ENCODE results near the genes MYOD1 and E2F8.

GRCh38 chr11:17314018-17314640 is 37.5 kb upstream of the NCR3LG1 start:
- RRBS: no CpG with 5 or more reads among the region's 3 CpGs

- RRBS: no CpG with 5 or more reads among the region's 7 CpGs
Measured at GRCh38 chr11:17506670-17507113, 30.0 kb upstream of the ABCC8 start.

- RRBS: 3% methylated on average over 16 of the region's 39 CpGs
Measured at GRCh38 chr11:17719203-17719752, at the start of gene MYOD1. Gene MYOD1, plus strand, starts transcription at chr11:17719571.

GRCh38 chr11:17839367-17839898 is 104.9 kb downstream of the KCNC1 start:
- RRBS: no CpG with 5 or more reads among the region's 6 CpGs

GRCh38 chr11:18335373-18336087 is 13.2 kb downstream of the GTF2H1 start:
- RRBS: no CpG with 5 or more reads among the region's 4 CpGs

GRCh38 chr11:18480149-18480612 is 24.5 kb downstream of the LDHAL6A start:
- RRBS: no CpG with 5 or more reads among the region's 1 CpG

DNA sequence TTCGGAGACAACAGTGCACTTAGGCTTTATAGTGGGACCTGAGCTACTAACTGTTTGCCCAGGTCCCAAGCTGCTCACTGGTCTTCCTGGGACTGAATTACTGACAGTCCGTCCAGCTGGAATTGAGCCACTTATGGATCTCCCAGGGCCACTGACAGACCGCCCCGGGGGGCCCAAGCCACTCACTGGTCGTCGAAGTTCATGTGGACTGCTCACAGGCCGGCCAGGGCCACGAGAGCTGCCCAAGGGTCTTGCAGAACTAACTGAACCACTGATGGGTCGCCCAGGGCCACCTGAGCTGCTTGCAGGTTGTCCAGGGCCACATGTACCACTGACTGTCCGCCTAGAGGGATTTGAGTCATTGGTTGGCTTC is 15.1 kb downstream of the MISFA start:
- RRBS: no CpG with 5 or more reads among the region's 10 CpGs

DNA sequence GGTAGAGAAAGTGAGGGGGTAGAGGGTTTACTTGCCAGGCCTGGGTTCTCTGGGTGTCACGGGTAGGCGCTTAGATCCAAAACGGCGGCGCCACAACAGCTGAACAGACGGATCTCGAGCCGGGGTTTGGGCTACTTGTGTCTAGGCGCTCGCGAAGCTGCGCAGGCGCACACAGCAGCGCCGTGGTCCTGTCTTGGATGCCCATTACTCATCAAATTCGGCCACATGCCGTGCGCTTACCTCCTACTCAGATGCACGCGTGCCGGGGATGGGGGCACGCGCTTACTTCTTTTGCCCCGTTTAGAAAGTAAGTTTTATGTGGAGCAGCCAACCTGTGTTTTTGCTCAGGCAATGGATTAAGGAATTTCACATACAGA is 501 bp upstream of the SPTY2D1 start:
- RRBS: no CpG with 5 or more reads among the region's 24 CpGs

GRCh38 chr11:18749652-18750095 is 23.7 kb upstream of the IGSF22 start:
- RRBS: no CpG with 5 or more reads among the region's 6 CpGs

DNA sequence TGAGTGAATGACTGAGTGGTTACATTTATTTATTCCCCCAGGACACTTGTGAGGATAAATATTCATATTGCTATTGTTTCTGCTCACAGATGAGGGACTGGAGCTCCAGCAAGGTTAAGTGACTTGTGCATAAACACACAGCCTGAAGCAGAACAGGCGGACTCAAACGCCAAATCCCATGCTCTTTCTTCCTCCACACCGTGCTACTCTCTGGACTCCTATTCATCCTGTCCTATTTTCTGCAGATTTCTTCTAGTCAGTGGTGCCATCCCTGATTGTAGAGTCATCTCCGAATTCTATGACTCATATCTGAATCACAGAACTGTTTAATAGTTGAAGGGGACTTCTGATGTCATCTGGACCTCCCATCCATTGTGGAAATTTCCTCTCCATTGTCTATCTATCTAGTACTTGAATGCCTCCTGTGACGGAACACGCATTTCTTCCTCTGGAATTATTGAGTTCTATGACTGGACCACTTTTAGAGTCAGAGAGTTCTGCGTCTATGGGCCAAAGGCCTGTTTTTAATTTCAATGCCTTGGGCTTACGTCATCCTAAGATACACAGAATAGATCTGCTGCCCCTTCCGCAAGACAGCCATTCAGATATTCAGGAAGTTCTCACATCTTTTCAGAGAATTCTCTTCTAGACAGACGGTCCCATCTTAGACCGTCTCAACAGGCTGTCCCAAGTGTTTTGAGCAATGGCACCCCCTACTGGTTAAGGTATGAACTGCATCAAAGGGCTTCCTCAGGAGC is 27.7 kb downstream of the PTPN5 start:
- RRBS: no CpG with 5 or more reads among the region's 11 CpGs

DNA sequence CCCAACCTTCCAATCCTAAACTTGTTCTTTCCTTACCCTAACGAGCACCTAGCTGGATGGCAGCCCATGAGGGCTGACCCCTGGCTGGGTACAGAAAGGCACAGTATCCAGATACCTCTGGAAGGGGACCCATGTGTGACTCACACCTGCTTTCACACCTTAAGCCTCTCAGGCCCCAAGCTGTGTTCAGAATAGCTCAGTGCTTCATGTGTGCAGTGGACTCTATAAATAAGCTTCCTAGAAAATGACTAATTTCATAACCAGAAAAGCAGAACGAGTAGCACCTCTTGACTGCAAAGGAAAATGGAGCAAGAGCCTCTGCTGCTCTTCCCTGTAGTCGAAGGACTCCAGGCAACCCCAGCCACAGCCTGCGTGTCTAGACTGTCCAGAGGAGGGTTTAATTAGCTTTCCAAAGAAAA is 23.2 kb downstream of the PTPN5 start:
- RRBS: no CpG with 5 or more reads among the region's 4 CpGs

- RRBS: 1% methylated on average over 61 of the region's 72 CpGs
Measured at GRCh38 chr11:19240781-19241457, at the start of gene E2F8. Gene E2F8, minus strand, starts transcription at chr11:19240945.

DNA sequence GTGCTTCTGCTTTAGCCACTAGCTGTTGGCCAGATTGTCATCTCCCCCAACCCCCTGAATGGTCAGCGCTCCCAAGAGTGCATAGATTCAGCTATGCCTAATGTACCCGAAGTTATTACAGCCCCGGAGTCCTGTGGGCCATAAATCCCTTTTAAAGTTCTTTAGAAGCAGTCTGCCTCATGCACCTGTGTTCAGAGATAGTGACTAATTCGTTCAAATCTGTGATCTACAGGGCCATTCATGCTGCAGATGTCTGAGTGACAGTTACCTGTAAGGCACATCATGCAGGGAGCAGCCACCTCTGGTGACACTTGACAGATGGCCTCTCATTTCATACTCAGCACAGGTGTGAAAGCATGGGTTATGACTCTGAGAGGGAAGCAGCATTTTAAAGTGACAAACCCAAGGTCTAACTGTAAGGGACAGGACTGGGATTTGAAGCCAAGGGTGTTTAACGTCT is 2.4 kb upstream of the E2F8 start:
- RRBS: no CpG with 5 or more reads among the region's 5 CpGs

- RRBS: no CpG with 5 or more reads among the region's 6 CpGs
Measured at GRCh38 chr11:19277459-19277899, 36.7 kb upstream of the E2F8 start.

- RRBS: 1% methylated on average over 16 of the region's 44 CpGs
Measured at GRCh38 chr11:19346129-19346801, 105.5 kb upstream of the E2F8 start.

GRCh38 chr11:19401634-19402256 is 161.0 kb upstream of the E2F8 start:
- RRBS: no CpG with 5 or more reads among the region's 8 CpGs

- RRBS: no CpG with 5 or more reads among the region's 8 CpGs
Measured at GRCh38 chr11:19422326-19422862, 181.6 kb upstream of the E2F8 start.

DNA sequence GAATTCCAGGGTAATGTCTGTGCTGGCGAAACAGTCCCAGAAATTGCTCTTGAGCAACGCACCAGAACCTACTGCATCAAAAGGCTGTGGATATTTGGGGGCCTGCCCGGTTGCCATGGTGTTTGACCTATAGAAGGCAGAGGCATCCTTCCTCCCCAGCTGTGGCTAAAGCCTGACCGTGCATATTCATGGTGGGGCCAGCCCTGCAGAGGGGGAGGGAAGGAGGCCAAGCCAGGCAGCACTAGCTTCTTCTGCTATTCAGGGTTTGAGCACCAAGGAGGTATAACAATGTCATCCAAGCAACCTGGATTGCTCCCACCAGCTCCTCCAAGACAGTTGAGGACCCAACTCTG is 215.0 kb upstream of the E2F8 start:
- RRBS: no CpG with 5 or more reads among the region's 4 CpGs

All from brain (tissue), 1 donor.